T-cell (primary cell): ENCODE results near the gene MBOAT1.

- PRO-cap, 7 experiments: no peak in any of the 7 experiments
These were observed 130.1 kb upstream of the NUP153 start for GRCh38 chr6:17836741-17837303.

DNA sequence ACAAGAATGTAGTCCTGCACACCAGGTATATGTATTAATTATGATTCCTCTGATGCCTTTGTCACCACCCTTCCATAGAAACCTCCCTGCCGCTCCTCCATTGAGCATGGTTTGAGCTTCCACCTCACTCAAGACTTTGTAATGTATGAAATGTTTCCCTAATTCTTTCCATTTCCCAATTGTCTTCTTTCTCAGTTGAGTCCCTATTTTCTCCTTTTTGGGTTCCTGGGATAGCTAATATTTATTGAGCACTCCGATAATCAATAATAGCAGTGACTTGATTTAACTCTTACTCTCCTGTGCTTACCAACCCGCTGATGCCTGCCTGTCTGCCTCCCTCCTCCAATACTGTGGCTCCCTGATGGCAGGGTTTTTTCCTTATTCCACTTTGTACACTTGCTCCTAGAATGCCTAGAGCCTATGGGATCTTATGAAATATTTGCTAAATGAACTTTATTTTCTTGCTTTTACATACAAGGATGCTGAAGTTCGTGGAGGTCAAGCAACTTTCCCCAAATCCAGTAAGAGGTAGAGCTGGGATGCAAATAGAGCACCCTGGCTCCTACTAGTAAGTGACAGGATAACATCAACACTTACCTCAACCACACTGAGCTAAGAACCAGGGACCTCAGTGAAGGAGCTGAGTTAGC, 136.8 kb downstream of the KIF13A start:
- PRO-cap, 7 experiments: no peak in any of the 7 experiments

GRCh38 chr6:17855363-17856346, 131.8 kb downstream of the KIF13A start:
- PRO-cap, 7 experiments: no peak in any of the 7 experiments

DNA sequence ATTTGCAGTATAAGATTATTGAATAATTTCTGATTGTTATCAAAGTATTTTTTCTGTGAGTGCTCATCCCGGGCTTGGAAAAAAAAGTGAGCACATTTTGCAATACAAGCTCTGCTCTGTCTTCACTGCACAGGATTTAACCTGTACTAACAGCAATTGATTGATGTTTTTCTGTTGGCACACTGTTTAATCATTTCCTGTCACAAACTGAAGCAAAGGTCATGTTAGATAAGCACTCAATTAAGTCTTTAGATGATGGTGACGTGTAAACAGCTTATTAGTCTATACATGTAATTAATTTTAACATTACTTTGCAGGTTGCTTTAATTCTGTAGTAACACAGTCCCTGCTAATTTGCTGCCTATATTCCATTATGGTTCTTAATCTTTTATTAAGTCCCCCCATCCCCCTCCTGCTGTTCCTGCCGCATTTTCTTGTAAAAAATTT, 65.6 kb downstream of the NHLRC1 start:
- PRO-cap, 7 experiments: no peak in any of the 7 experiments

GRCh38 chr6:18249350-18249549, 15.1 kb downstream of the DEK start:
- PRO-cap, 7 experiments: no peak in any of the 7 experiments

DNA sequence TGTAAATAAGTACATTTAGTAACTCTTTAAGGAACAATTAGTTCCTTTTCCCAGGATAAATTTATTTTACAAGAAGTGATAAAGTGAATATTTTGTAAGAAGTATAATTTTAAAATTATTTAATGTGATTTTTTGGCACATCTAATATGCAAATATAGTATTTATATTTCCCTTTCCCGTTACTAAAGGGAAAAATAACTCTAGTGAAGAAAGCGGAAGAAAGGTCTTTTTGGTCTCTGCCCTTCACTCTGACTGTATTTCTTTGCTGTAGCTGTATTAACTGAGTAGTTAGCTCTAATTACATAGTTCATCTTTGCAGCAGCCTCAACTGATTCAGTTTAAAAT, 57.4 kb upstream of the RNF144B start:
- PRO-cap, 7 experiments: no peak in any of the 7 experiments

- PRO-cap, 7 experiments: no peak in any of the 7 experiments
These were observed 13.5 kb downstream of the RNF144B start for GRCh38 chr6:18400325-18401292.

- PRO-cap, 7 experiments: no peak in any of the 7 experiments
These were observed 58.2 kb downstream of the RNF144B start for GRCh38 chr6:18445295-18445801.

GRCh38 chr6:19805131-19806004, 31.8 kb upstream of the ID4 start:
- PRO-cap, 7 experiments: no peak in any of the 7 experiments

DNA sequence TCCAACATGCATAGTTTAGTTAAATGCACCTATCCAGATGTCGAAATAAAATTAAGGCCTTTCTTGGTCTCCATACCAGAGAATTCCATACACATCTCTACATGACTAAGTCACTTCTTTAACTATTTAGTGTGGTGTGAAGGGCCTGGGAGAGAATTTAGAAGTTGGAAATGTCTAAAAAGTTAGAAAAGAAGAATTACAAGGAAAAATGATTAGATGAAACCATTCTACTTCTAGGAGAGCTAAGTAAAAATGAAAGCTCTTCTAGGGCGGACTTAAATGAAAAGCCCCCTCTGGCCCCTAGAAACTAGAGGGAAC, 65.6 kb downstream of the ID4 start:
- PRO-cap, 7 experiments: no peak in any of the 7 experiments

- PRO-cap, 7 experiments: no peak in any of the 7 experiments
These were observed 82.5 kb downstream of the MBOAT1 start for GRCh38 chr6:20129708-20130267.

DNA sequence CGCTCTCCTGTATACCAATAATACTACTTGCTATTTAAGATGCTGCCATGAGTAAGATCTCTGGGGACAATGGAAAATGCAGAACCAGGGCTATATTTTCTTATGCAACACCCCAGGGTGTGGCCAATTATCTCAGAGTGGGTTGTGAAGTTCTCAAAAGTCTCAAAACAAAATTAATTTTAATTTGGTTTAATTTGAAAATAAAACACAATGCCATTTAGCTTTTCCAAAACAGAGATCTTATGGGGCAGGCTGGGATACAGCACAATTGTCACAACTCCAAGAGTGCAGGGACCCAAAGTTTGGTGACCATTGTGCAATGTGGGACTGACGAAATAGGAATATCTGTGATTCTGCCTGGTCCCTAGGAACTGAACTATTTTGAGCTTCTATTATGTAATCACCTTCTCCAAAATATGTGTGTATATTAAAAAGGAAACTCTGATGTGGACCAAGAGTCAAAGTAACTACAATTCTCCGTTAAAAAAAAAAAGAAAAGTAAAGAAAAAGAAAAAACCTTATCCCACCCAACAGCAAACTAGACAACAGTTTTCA, 43.1 kb downstream of the MBOAT1 start:
- PRO-cap, 7 experiments: no peak in any of the 7 experiments

GRCh38 chr6:20206785-20207234, 5.5 kb downstream of the MBOAT1 start:
- PRO-cap, 7 experiments: peak in 3 of 7 experiments; most common minus-strand start chr6:20206983 (in 3)

GRCh38 chr6:20211686-20211968, 642 bp downstream of the MBOAT1 start:
- PRO-cap, 7 experiments: no peak in any of the 7 experiments

GRCh38 chr6:20211969-20212827, at the start of gene MBOAT1:
Gene MBOAT1 (minus strand): TSS chr6:20212469.
- PRO-cap, 7 experiments: peak in 6 of 7 experiments; most common plus-strand start chr6:20212612 (in 2); most common minus-strand start chr6:20212734 (in 5)

DNA sequence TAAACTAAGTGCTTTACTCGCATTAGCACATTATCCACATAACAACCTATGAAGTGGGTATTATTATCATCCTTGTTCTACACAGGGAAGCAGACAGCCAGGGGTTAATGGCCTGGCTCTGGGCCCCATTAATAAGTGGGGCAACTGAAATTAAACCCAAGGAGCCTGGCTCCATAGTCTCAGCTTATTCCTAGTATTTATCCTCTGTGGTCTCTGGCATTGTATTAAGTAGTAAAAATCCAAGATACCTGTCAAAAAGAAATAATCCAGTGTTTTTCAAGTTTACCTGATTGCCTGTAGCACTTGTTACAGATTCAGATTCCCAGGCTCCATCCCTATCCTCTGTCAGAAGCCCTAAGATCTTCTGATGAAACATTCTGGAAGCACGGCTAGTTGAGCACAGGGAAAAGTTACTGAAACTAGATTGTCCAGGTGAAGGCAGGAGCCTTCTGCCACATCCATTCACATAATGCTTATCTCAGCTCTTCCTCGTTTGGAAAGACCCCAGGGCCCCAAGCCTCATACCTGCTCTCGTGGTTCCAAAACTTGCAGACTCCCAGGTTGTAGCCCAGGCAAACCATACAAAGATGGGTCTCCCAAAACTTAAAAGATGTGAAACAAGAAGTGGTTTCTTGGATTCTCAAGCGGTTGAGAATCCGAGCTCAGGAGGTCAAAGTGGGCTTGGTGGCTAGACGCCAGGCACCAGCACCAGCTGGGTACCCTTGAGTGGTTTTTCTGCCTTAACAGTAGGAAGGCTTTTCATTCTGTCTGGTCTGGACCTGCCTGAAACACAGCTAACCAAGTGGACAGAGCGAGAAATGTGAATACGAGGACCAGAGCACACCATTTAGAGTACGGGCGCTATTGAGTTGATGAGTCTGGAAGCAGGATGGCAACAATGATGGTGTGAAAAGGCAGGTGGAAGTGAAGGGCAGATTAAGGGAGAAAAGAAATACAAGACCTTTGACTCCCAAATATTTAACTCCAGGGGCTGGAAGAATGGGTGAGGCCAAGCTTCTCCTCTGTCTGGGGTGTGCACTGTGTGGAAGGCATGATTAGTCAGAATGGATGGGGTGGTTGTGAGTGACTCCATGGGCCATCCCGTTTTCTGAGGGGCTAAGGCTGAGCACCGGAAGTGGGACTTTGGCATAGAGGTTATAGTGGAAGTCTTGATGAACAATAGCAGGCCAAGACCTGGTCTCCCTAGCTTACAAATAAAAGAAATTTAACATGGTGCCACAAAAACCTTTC, 11.7 kb downstream of the E2F3 start:
- PRO-cap, 7 experiments: no peak in any of the 7 experiments

GRCh38 chr6:20481090-20481470, 53.2 kb upstream of the CDKAL1 start:
- PRO-cap, 7 experiments: no peak in any of the 7 experiments

- PRO-cap, 7 experiments: no peak in any of the 7 experiments
These were observed 343.0 kb downstream of the CDKAL1 start for GRCh38 chr6:20877194-20877795.

- PRO-cap, 7 experiments: no peak in any of the 7 experiments
These were observed 293.9 kb downstream of the SOX4 start for GRCh38 chr6:21887239-21888127.

GRCh38 chr6:21953717-21954580, 342.9 kb downstream of the PRL start:
- PRO-cap, 7 experiments: no peak in any of the 7 experiments